Measurements from ENCODE around the gene TMEM184A.

GRCh38 chr7:1458785-1459067 lies 544 bp downstream of the MICALL2 start:
- PRO-cap, 7 experiments = no peak in any of the 7 experiments

DNA sequence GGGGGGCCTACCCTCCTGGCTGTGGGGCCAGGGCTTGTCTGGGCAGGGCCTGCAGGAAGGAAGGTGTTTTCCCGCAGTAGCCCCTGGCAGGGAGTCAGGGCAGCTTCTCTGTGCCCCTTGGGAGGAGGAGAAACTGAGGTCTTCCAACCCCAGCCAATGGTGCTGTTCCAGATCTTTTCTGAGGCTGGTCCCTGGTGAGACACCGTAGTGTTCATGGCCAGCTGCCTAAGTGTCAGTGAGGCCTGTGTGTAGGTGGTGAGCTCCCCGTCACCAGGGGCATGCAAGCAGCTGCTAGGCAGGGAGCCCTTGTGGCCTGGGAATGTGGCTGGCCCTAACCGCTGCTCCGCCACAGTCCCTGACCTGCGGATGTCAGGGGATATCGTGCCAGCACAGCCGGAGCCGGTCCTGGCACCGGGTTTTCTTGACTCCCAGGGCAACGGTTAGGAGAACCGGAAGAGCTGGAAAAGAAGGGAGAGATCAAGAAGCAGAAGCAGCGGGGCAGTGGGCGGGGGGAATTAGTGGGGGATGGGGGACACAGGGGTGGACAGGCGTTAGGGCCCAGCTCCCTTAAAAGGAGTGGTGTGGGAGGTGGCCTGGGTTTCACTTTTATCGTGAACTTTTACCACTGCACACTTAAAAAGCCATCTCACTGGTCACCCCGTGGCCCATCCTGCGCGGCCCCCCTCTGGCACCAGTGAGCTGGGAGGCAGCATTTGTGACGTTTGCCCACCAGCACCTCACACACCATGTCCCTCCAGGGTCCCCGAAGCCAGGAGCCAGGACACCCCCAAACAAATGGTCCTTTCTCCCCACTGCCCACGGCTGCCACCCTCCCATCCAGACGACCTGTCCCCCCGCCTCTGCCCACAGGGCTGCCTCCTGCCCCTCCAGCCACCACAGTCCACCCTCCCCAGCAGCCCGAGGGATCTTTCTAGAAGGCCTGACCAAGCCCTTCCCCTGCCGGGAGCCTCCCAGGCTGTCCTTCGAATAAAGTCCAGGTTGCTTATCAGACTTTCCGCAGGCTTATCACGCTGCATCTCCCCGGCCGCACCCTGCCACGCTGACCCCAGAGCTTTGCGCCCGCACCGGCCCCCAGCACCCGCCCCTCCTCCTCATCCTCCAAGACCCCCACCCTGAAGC lies 1.7 kb upstream of the MICALL2 start:
- PRO-cap, 7 experiments = no peak in any of the 7 experiments

- PRO-cap, 7 experiments = no peak in any of the 7 experiments
These were observed 12.5 kb downstream of the MAFK start for GRCh38 chr7:1542650-1543842.

- PRO-cap, 7 experiments = no peak in any of the 7 experiments
These were observed at the start of gene TMEM184A for GRCh38 chr7:1555707-1556711. Gene TMEM184A, minus strand, starts transcription at chr7:1556205.

DNA sequence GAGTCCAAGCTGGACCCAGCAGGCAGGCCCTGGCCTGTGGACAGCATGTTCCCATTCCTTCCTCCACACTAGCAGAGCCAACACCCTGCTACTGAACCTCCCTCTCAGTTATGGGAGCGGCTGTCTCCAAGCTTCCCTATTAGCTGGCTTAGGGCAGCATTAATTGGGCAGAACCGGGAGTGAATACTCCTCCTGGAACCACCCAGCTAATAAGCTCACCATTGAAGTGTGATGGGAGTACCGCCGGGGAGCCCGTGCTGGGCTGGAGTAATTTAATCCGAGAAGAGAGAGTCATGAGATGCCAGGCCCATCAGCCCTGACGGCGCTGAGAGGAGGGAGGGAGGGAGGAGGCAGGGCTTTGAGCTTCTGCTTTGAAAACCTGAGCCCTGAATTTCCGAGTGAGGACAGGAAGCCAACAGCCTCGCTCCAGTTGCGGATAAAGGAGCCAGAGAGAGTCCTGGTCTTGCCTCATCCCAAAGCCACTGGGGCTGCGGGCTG lies 31.8 kb upstream of the ELFN1 start:
- PRO-cap, 7 experiments = no peak in any of the 7 experiments

GRCh38 chr7:1670402-1670826 lies 337 bp downstream of the ELFN1 start:
- PRO-cap, 7 experiments = no peak in any of the 7 experiments

DNA sequence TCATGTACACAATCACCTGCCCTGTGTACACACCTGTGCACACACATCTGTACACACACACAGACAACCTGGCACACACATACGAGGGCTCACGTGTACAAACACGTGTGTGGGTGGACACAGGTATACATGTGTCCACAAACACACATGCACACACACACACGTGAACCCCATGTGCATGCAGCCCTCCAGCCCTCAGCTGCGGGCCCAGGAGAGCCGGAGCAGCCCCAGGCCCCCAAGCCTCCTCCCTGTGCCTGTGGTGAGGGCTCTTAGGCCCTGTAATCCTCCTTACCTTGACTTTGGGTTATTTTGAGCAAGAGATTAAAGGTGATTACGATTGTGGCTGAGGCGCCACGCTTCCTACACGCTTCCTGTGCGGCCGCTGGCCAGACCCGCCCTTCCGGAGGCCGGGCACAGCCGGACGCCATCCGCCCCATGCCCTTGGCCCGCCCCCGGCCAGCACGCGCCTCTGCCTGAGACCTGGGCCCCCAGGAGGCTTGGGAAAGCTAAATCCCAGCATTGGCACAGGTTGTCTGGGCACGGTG lies 71.9 kb downstream of the ELFN1 start:
- PRO-cap, 7 experiments = no peak in any of the 7 experiments

- PRO-cap, 7 experiments = no peak in any of the 7 experiments
These were observed 83.2 kb downstream of the ELFN1 start for GRCh38 chr7:1753183-1753741.

GRCh38 chr7:1842838-1843957 lies 173.1 kb downstream of the ELFN1 start:
- PRO-cap, 7 experiments = no peak in any of the 7 experiments

- PRO-cap, 7 experiments = no peak in any of the 7 experiments
These were observed 180.5 kb downstream of the ELFN1 start for GRCh38 chr7:1850519-1851093.

GRCh38 chr7:2037256-2037896 lies 195.4 kb downstream of the MAD1L1 start:
- PRO-cap, 7 experiments = peak in 7 of 7 experiments; most common plus-strand start chr7:2037674 (in 5); most common minus-strand start chr7:2037488 (in 7)

DNA sequence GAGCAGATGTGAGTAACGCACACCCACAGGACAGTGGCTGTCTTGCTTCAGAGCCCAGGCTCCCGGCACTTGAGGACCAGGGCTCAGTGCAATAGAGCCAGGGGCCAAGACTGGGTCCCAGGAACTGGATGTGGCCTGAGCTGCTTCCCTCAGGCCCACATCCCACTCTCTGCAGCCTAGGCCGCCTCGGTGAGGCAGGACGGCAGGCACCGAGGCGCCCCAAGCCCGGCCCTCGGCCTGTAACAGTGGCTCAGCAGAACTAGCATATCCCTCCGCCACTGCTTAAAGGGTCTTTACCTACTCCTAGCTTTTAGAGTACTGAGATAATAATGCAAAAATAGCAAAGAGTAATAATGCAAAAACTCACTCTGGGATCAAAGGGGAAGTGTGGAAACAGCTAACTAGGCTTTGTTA lies 159.8 kb downstream of the MAD1L1 start:
- PRO-cap, 7 experiments = no peak in any of the 7 experiments

DNA sequence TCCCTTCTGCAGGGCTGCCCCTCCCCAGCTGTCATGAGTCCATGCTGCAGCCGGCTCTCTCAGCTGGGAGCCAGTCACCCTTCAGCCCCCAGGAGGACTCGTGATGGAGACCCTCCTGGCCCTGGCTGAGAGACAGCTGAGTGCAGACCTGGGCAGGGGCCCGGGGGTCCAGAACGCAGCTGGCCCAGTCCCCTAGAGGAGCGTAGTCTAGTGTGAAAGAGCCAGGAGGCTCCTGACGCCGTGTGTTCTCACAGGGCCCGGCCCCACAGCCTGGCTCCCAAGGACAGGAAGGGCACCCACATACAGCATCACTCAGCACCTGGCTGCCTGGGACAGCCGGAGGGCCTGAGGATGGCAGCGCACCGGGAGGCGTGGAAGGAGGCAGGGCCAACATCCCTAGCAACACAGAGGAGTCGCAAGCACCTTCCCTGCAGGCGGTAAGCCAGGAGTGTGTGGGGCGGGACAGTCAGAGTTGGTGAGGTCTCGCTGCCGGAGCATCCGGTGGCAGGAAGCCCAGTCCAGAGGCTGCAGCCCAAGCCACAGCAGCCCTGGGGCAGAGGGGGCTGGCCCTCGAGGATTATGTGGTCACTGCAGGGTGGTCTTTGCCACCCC lies 125.9 kb downstream of the MAD1L1 start:
- PRO-cap, 7 experiments = no peak in any of the 7 experiments

DNA sequence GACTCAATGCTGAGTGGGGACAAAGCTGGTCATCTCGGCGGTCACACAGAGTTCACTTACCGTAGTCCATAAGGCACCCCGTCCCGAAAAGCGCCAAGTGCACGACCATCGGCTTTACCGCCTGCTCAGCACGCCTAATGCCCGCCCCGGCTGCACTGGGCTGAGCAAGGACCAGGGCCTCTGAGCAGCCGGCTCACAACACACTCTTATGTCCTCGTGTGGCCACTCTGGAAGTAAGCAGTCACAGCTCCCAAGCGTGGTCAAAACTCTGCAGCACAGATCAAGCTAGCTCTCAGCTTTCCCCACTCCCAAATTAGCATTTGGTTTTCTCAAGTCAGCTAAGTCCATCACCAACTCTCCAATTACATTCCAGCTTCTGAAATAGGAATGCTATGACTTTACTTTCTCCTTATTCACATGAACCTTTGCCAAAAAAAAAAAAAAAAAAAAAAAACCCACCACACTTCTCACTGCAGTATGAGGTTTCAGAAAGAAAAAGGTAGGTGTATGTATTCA lies 57.6 kb downstream of the MAD1L1 start:
- PRO-cap, 7 experiments = no peak in any of the 7 experiments

DNA sequence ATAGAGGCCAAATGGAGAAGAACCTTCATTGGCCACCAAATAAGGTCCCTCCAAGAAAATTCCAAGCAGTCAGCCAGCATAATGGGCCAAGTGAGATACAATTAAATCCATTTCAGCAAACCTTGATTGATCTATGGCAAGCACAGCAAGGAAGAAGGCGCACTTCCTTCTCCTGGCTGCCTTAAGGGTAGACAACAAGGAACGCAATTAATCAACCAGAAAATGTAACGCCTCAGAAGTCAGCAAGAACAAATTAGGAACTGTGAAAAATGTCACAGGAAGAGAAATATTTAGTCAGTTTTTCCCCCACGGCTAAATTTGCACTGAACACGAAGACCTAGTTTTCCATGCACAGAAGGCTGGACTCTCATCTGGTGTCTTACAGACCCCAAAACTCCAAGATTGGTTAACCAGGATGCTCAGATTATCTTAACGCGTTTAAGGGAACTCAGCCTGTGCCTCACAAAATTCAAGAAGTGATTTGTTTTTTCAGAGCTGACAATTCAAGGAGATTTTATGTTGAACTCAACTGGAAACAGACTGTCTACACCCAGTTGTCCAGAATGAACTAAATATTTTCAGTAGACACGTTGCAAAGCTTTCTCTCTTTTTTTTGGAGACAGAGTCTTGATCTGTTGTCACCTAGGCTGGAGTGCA lies 14.3 kb downstream of the SNX8 start:
- PRO-cap, 7 experiments = no peak in any of the 7 experiments

DNA sequence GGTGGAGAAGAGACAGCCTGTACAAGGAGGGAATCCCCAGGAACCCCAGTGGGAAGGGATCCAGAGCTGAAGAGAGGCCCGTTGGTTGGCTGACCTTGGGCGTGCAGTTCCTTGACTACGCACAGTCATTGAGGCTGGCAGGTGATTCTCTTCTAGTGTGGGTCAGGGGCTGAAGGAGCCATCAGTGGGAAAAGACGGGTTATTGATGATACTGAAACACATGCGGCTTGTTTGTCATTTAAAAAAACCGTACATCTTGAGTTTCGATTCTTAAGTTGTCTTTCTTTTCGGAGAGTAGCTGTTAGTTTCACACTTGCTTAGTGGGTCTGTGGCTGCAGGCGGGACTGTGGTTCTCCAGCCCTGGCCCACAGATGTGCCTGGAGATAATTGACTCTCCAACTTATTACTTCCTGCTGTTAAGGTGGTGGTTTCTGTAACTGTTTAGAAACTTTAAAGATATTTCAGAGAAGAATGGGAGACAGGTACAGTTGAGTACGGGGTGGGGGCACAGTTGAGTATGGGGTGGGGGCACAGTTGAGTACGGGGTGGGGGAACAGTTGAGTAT lies 2.5 kb downstream of the CHST12 start:
- PRO-cap, 7 experiments = peak in 3 of 7 experiments; most common plus-strand start position 310 of the sequence (in 3); most common minus-strand start position 346 of the sequence (in 1)

- PRO-cap, 7 experiments = no peak in any of the 7 experiments
These were observed 29.1 kb downstream of the CHST12 start for GRCh38 chr7:2432536-2432978.

DNA sequence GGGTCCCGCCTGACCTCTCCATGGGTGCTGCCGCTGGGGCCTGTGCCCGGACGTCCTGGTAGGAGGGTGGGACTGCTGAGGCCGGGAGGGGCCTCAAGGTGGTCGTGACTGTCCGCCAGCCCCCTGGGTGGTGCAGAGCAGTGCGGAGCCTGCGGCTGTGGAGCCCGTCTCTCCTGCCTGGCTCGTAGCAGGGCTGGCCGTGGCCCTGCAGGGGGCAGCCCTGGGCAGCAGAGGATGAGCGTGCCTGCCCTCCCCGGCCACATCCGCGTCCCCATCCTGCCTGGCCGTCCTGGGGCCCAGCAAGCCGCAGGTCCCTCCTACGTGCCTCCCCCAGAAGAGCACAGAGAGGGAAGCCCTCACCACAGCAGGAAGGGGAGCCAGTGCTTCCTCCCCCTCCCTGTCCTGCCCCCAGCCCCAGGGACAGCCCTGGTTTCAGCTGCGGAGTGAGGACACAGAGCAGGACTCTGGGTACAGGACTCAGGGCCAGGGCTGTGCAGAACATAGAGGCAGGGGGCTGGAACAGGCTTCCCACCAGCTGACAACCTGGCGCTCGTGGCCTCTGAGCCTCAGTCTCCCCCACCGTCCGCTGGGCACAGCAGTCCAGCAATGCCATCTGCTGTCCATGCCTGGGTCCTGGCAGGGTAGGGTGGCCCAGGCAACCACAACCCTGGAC lies 1.5 kb upstream of the GRIFIN start:
- PRO-cap, 7 experiments = no peak in any of the 7 experiments

DNA sequence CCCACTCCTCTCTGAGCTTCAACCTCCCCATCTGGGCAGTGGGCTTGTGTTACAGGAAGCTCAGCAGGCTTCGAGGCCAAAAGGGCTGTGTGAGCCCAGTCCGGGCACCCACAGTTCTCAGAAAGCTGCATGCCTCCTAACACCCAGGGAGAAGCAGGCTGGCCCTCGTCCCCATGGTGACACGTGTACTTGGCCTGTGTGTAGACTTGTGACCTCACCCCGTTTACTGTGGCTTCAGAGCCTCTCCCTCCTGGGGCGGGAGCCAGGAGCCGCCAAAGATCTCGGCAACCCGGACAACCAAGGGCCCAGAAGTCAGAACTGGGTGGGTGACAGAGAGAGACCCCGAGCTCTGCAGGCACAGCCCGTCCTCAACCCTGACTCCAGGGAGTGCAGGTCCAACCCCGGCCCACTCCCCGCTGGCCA lies 2.3 kb upstream of the GRIFIN start:
- PRO-cap, 7 experiments = no peak in any of the 7 experiments

DNA sequence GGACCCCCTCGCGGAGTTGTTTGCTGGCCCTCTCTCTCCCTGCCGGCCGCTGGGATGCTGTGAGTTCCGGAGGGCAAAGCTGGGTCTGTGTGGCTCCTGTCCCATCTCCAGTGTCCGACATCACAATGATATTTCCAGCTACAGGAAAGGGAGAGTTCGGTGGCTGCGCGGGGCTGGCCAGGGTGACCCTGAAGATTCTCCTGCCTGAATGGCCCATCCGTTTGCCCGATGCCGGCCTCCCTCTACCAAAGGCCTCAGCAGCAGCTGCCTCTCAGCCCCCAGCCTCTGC lies 12.1 kb upstream of the LFNG start:
- PRO-cap, 7 experiments = no peak in any of the 7 experiments

Data from T-cell (primary cell).